Aortic smooth muscle cell (primary cell): ENCODE data around the gene XRN1.

GRCh38 chr3:140977520-140978085 is 36.0 kb downstream of the SLC25A36 start:
- RRBS: no CpG with 5 or more reads among the region's 10 CpGs

- RRBS: no CpG with 5 or more reads among the region's 4 CpGs
These were observed 4.3 kb downstream of the PXYLP1 start for GRCh38 chr3:141235981-141236180.

DNA sequence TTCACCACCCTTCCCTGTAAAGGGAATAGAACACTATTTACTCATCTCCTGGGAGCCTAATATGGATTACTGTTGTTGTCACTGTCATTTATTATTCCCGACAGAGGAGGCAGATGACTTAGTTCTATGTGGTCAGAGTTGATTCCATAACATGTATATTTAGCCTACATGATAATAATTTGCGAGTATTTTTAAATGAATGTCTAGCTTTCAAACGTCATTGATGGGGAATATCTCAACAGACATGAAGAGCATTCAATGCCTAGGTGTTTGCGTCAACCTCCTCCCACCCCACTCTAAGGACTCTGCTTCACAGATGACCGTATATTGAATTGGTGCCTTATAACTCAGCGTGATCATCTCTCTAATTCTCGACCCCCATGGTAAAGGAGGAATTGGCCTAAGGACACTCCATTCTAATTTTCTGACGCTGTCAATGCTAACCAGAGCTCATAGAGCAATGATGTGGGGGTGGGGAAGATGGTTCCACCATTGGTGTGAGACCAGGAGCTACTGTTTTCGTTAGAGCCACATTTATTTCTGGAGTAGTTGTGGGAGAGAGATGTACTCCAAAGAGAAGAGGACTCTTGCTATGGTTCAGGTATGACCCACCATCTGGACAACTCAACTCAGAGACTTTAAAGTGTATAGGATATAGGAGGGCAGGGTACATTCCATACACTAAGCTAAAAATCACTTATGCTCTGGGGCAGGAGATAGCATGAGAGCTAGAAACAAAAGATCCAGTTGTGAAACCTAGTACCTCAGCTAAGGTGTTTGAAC is 16.2 kb downstream of the ZBTB38 start:
- RRBS: no CpG with 5 or more reads among the region's 9 CpGs

DNA sequence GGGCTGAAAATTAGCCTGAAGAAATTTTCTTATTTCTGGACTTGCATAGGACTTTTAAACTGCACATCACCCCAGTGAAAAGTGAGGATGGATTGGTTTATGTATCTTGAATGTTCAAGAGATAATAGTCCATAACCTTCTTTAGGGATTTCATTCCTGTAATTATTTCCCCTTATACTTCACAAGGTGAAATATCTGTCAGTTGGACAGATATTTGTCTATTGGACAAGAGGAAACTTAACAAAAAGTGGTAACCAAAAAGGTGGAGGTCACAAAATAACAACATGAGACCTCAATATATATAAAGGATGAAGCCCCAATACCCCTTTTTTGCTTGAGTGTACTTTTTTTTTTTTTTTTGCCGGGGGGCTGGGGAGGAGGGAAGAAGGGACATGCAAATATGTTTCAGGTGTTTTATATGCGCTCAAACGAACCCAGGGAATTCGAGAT is 2.8 kb downstream of the RASA2 start:
- RRBS: no CpG with 5 or more reads among the region's 4 CpGs

GRCh38 chr3:141520394-141521257 is 33.8 kb downstream of the RASA2 start:
- RRBS: no CpG with 5 or more reads among the region's 5 CpGs

- RRBS: no CpG with 5 or more reads among the region's 9 CpGs
These were observed 51.2 kb upstream of the RNF7 start for GRCh38 chr3:141686615-141687518.

DNA sequence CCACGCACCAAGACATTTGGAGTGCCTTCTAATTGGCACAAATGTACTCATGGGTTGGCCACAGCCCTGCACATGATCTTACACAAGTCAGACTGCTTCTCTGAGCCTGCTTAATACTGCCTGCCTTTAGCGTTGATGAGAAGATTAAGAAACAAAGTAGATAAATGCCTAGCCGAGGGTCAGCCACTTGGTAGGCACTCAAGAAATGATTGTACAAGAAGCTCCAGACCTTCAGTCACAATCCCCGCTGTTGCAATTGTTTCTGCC is 32.9 kb downstream of the GRK7 start:
- RRBS: no CpG with 5 or more reads among the region's 4 CpGs

DNA sequence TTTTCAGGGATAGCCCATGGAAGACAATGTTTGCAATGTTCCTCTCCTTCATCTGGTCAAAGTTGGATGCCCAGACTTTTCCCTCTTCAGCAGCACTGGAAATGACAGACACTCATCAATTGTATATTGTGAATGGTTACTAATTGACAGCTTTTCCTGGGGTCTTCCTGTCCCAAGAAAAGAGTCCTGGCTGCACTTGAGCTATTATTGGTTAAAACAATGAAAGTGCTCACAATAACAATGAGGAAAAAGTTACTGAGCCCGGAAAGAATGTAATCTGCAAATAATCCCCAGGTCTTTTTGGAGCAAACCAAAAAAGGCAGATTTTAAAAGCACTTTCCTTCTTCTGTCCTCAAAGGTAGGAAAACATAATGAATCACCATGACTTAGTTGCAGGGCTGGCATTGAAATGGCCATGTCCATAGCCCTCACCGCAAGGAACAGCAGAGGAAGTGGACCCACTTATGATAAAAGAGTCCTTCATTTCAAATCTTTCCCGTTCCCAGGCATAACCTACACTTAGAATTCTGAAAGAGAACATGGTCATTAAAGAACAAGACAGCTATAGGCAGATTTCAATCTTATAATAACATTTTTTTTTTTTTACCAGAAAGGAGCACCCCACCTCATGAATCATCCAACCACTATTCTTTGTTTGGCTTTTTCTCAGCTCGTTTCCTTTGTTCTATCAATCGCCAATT is 35.6 kb upstream of the ATP1B3 start:
- RRBS: no CpG with 5 or more reads among the region's 5 CpGs

GRCh38 chr3:141853194-141853574 is 23.3 kb upstream of the ATP1B3 start:
- RRBS: no CpG with 5 or more reads among the region's 1 CpG

DNA sequence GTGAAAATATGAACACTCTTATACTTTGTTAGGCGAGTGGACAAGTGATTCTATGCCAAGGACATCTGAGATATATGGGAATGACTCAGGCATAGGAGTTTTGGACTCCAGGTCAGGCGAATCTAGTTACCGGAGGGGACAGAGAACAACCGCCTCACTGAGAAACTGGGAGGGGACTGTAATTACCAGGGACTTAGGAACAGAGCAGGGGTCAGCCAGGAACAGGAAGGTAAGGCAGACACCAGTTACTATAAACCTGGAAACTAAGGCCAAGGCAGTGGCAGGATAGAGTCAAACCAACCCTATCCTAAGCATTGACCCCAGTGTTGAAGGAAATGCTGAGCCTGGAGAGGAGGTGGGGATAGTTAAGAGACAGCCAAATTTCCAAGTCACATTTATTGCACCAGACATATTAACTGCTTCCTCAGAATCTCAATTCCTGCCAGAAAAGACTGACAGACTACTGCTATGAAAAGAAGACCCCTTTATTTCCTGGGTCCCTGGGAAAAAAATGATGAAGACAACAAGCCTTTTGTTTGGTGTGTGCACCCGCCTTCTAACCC is 16.6 kb upstream of the ATP1B3 start:
- RRBS: no CpG with 5 or more reads among the region's 5 CpGs

DNA sequence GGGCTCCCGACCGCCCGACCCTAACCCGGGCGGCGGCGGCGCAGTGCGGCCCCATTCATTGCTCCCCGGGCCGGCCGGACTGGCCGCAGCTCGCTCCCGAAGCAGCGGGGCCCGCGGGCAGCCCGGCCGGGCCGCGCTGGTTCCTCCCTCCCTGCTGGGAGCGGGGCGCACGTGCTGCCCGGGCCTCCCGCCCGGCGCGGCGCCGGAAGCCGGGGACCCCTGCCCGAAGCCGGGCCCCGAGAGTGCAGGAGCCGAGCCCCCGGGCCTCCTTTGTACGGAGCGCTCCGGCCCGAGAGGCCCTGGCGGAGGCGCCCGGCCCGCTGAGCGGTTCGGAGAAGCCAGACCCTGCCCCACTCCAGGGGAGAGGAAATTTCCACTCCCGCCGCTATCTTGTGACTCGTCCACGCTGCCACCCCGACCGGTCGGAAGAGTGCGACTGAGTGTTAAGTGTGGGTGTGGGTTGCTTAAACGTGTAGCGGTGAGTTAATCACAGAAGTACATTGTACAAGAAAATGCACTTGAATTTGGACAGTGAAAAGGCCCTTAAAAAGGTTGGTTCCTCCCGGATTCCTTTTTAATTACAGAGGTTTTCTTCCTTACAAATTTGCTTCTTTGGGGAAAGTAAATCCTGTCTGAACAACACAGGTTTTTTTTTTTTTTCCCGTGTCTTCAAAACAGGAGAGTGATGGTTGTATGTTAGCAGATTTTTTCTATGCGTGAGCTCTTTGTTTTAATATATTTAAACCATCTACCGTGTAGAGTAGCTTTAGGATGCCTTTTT is 759 bp downstream of the ATP1B3 start:
- RRBS: 2% methylated on average over 30 of the region's 62 CpGs

DNA sequence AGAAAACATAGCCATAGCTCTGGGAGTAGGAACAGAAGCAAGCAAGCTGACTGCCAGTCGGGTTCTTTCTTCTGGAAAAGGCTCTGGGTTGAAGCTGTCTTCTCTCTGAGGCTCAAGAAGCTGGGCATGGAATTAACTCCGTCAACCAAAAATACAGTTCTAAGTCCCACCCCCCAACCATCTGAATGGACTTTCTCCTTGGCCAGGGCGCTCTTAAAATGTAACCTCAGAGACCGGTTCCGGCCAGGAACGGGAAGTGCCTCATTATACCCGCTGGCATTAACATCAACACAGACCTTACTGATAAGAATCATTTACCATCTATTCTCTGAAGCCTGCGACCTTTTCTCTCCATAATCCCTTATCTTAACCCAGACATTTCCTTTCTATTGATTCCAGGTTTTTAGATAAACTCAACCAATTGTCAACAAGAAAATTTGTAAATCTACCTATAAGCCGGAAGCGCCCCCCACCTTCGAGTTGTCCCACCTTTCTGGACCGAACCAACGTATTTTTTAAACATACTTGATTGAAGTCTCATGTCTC is 64.7 kb downstream of the ATP1B3 start:
- RRBS: no CpG with 5 or more reads among the region's 13 CpGs

DNA sequence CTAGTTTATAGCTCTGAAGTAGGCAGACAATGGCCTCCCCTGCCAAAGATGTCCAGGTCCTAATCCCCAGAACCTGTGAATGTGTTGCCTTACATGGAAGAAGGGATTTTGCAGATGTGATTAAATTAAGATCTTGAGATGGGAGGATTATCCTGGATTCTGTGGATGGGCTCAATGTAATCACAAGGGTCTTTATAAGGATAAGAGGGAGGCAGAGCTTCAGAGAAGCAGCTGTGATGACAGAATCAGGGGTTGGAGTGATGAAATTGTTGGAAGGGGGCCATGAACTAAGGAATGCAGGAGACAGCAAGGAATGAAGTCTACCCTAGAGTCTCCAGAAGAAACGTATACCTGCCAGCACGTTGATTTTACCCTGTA is 14.0 kb upstream of the GK5 start:
- RRBS: no CpG with 5 or more reads among the region's 2 CpGs

DNA sequence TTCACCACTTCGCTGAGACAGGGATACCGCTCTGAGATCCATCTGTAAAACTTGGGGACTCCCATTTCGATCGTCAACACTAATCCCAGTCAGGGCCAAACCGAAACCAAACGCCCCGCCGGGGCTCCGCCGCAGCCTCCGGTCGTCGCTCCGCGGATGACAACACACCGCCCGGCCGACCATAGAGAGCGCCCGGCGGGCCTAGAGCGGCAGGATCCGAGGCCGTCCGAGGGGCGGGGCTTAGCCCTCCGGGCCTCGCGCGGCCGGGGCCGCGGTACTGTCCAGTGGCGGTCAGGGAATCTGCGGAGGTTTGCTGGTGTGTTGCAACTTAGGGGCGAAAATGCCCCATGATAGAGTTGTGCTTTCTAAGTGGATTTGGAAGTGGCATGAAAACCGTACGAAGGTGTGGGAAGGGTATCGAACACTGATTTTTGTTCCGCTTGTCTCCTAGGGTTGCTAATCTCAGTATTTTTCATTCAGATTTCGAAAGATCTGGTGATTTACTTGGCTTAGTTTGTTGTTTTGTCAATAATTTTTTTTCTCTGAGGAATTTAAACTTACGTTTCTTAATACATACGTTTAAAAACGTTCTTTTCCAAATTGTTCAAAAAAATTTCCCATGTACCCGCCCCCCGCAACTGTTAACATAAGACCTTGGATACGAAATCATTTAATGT is at the start of gene XRN1:
Gene XRN1 (minus strand): TSS at position 158 of the 677 bp plus-strand sequence.
- RRBS: 1% methylated on average over 8 of the region's 47 CpGs

DNA sequence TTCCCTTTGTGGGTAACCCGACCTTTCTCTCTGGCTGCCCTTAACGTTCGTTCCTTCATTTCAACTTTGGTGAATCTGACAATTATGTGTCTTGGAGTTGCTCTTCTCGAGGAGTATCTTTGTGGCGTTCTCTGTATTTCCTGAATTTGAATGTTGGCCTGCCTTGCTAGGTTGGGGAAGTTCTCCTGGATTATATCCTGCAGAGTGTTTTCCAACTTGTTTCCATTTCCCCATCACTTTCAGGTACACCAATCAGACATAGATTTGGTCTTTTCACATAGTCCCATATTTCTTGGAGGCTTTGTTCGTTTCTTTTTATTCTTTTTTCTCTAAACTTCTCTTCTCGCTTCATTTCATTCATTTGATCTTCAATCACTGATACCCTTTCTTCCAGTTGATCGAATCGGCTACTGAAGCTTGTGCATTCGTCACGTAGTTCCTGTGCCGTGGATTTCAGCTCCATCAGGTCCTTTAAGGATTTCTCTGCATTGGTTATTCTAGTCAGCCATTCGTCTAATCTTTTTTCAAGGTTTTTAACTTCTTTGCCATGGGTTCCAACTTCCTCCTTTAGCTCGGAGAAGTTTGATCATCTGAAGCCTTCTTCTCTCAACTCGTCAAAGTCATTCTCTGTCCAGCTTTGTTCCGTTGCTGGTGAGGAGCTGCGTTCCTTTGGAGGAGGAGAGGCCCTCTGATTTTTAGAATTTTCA is 31.8 kb upstream of the XRN1 start:
- RRBS: no CpG with 5 or more reads among the region's 17 CpGs

- RRBS: no CpG with 5 or more reads among the region's 1 CpG
These were observed 22.8 kb downstream of the PLS1 start for GRCh38 chr3:142619029-142619450.

GRCh38 chr3:142820945-142821236 is 68.0 kb downstream of the PCOLCE2 start:
- RRBS: no CpG with 5 or more reads among the region's 8 CpGs

- RRBS: 9% methylated on average over 3 of the region's 14 CpGs
These were observed 757 bp downstream of the PCOLCE2 start for GRCh38 chr3:142888172-142888479.

- RRBS: no CpG with 5 or more reads among the region's 1 CpG
These were observed 36.9 kb downstream of the PAQR9 start for GRCh38 chr3:142926697-142926896.

GRCh38 chr3:143120821-143121909 is 1.6 kb downstream of the CHST2 start:
- RRBS: 2% methylated on average over 14 of the region's 114 CpGs